Right ventricle myocardium (tissue), 1 donor: ENCODE measurements around a stretch of chr14.

DNA sequence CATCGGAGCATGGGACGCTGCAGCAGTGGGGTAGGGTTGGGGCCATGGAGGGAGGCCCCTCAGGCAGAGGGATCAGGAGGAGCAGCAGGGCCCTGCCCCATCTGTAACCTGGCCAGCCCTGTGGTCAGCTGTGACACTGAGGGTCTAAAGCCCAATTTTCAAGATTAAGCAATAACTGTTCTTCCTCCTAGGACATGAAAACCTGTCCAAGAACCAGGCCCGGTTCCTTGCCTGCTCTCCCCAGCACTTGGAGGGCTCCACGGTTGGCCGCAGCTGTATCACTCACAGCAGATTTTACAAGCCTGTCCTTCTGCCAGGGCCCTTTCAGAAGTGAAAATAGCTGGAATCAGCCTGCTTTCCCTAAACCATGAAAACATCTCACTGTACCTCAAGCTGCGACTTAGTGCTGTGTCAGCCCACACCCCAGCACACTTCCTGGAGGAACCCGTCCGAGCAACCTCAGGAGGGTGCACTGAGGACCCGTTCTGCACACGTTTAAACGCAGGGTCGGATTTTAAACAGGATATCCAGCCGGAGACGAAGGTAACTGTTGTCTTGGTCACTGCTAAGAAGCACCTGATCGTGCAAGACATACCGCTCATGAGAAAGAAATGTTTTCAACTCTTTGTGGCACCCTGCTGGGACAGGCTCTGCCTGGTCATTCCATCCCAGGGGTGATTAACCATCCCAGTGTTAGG lies 402.1 kb upstream of the PPP2R5C start:
- PRO-cap, 2 experiments, result peak in 1 of 2 experiments; most common plus-strand start position 429 of the sequence (in 1)

DNA sequence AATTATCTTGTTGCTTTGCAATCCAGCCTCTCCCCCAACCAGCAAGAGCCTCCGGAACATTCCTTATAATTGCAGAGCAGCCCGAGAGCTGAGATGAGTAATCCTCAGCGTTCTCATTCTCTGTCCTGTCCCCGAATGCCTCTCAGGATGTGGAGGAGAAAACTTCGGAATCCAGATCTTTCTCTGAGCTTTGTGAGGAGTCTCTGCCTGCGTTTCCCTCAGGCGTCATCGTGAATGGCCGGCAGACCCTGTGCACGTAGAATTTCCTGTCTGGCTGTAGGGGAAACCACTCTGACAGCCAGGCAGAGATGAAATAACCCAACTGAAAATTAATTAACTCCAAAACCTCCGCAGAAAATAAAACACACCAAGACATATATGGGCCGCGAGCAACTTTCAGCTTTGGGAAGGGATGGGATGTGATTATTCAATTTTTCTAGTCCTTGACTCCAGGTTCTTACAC lies 360.6 kb upstream of the PPP2R5C start:
- PRO-cap, 2 experiments, result no peak in any of the 2 experiments

- PRO-cap, 2 experiments, result no peak in any of the 2 experiments
These were observed 355.9 kb upstream of the PPP2R5C start for GRCh38 chr14:101405741-101405960.

GRCh38 chr14:101535669-101536174 lies 225.8 kb upstream of the PPP2R5C start:
- PRO-cap, 2 experiments, result no peak in any of the 2 experiments

DNA sequence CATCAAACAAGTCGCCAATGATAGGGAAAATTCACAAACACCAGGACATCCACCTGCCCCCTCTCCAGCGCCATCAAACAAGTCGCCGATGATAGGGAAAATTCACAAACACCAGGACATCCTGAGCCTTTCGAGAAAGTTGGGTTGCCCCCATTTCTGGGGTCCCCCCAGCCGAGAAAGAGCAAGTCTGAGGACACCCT lies 162.4 kb upstream of the PPP2R5C start:
- PRO-cap, 2 experiments, result no peak in any of the 2 experiments

- PRO-cap, 2 experiments, result peak in 2 of 2 experiments; most common plus-strand start chr14:101706359 (in 1); most common minus-strand start chr14:101706215 (in 1)
These were observed 55.4 kb upstream of the PPP2R5C start for GRCh38 chr14:101706025-101706641.

GRCh38 chr14:101764678-101765623 lies 3.4 kb downstream of the PPP2R5C start:
- PRO-cap, 2 experiments, result no peak in any of the 2 experiments

DNA sequence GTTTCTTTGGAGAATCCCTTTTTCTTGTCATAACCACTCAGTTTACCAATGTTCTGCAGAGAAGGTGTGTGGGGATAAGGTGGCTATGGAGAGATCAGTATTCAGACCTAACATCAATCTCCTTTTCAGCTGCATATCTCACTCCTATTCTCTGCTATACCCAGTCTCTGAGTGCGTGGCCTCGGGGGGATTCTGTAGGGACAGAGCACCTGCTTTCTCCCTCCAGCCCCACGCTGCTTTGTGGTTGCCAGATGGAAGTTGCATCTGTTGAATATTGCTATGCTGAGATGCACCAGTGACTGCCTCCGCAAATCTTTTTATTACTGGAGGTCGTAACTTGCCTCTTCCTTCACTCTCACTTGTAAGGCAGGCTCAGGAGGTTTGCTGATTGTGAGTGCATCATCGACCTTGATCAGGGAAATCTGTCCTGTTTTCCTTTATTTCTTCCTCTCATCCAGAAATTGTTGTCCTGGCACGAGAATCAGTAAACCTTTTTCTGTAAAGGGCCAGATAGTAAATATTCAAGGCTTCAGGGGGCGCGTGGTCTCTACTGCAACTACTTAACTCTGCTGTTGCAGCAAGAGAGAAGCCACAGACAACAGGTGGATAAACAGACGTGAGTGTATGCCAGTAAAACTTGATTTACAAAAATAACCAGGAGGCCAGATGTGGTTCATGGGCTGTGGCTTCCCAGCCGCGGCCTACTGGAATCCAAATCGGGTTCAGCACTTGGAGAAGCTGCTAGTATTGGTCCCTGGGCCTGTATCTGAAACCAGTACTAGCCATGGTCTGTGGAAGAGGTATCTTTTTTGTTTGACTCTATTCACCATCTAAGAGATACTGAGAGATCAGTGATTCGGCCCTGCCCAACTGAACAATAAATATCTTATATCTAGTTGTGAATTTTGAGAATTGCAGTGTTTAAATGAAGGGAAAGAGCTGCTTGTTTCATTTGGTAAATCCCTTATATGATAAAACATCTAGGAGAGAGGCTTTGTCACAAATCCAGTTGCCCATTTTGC lies 13.1 kb downstream of the PPP2R5C start:
- PRO-cap, 2 experiments, result no peak in any of the 2 experiments

- PRO-cap, 2 experiments, result no peak in any of the 2 experiments
These were observed 53.7 kb downstream of the PPP2R5C start for GRCh38 chr14:101814817-101816003.

GRCh38 chr14:101823377-101824161 lies 62.1 kb downstream of the PPP2R5C start:
- PRO-cap, 2 experiments, result no peak in any of the 2 experiments

GRCh38 chr14:101859257-101859688 lies 97.8 kb downstream of the PPP2R5C start:
- PRO-cap, 2 experiments, result no peak in any of the 2 experiments

DNA sequence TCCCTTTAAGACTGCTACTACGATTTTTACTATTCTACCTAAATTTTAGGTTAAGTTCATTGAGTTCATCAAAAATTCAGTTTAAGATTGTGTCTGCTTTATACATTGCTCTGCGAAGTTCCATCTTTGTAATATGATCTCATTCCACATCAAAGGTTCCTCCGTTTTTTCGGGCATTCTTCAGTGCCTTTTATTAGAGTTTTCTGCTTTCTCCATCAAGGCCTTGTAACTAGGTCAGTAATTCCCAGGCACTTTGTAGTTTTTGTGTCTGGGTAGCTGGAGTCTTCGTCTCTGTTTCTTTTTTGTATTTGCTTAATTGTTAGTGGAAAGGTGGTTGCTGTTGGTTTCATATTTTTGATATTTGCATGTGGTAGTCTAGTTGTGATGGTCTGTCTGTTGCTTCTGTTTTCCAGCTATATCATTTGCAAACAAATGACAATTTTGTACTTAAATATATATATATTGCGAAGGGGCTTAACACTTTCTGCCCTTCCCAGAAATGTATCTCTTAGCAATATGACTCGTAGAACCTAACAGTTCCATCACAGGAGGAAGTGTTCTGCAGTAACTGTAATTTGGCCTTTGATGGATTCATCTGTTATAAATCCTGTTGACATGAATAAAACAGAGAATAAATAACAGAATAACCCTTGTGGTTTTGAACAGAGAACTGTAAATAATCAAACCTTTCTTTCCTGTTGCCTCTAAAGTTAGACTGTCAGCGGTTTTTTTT lies 88.5 kb upstream of the DYNC1H1 start:
- PRO-cap, 2 experiments, result no peak in any of the 2 experiments

DNA sequence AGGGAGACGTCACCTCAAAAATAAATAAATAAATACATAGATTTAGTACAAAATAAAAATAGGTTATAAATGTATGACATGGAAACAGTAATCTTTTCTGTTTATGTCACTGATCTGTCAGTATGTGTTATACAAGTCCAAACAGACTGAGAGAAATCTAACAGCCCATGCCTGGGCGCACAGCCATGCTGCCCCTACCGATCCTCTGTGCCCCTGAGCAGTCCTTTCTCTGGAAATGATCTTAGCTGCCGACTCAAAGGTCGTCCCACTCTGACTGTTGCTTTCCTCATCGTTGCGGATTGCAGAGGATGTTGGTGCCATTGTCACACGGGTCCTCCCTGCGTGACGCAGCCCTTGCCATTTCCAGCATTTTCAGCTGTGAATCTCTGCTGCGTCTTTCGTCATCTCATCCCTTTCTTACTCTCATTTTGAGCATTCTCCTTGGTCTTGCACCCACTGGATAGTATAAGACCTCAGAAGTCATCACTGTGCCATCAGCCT lies 82.9 kb upstream of the DYNC1H1 start:
- PRO-cap, 2 experiments, result no peak in any of the 2 experiments

DNA sequence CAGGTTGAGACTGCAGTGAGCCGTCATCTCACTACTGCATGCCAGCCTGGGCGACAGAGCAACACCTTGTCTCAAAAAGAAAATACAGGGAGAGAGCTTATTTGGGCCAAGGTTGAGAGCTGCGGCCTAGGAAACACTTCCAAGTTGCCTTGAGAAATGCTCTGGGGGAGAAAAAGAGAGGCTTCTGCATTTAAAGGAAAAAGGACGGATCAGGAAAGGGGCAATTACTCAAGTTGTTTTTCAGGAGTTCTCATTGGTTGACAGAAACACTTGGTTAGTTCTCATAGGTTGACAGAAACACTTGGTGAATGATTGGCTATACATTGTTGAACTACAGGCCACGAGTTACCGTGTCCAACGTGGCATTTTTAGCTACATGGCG lies 34.9 kb upstream of the DYNC1H1 start:
- PRO-cap, 2 experiments, result no peak in any of the 2 experiments

- PRO-cap, 2 experiments, result peak in 2 of 2 experiments; most common plus-strand start chr14:101948368 (in 2); most common minus-strand start chr14:101948480 (in 1)
These were observed 15.9 kb upstream of the DYNC1H1 start for GRCh38 chr14:101948280-101949058.

DNA sequence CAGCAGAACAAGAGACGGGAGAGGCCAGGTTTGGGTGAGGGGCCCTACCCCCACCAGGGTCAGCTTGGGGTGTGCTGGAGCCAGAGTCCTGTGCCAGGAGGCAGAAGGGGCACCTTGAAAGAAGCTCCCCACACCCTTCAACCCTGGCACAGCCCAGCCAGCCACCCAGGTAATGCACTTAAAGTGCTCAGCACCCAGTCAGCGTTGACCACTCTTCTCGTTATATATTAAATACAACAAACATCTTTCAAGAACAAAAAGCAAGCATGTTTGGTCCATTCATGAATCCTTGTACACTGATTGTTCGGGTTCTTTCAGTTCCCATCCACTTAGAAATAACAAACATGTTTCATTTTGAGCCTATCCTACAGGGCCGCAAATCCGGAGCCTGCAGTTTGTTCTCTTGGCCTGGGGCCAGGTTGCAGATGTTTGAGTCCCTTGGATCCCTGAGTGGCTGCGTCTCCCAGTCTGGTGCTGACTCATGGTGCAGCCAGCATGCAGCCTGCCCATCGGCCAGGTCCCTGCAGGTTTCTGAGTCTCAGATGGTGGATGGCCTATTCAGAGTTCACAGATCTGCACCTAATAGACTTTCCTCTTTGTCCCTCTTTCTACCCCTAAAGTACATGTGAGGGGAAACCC lies 2.0 kb upstream of the DYNC1H1 start:
- PRO-cap, 2 experiments, result no peak in any of the 2 experiments

DNA sequence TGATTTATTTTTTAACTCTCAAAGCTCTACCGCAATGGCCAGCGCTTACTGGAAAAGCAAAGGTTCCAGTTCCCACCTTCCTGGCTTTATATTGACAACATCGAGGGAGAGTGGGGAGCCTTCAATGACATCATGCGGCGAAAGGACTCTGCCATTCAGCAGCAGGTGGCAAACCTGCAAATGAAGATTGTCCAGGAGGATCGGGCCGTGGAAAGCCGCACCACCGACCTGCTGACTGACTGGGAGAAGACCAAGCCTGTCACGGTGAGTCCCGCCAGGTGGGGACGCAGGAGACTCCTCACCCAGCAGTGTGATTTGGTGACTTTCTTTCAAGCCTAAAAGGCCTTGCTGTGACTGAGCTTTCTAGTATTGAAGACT lies 32.6 kb downstream of the DYNC1H1 start:
- PRO-cap, 2 experiments, result no peak in any of the 2 experiments

DNA sequence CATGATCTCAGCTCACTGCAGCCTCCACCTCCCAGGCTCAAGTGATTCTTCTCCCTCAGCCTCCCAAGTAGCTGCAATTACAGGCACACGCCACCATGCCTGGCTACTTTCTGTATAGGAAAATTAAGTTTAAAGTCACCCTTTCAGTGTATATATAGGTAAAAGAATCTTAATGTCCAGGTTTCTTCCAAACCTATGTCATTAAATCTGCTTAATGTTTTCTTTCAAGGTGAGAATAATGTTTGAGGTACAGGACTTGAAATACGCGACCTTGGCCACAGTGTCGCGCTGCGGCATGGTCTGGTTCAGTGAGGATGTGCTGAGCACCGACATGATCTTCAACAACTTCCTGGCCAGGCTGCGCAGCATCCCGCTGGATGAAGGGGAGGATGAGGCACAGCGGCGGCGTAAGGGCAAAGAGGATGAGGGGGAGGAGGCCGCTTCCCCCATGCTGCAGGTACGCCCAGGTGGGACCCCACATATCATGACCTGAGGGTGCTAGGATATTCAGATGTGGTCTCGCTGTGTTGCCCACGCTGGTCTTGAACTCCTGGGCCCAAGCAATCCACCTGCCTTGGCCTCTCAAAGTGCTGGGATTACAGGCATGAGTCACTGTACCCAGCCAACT lies 50.6 kb downstream of the DYNC1H1 start:
- PRO-cap, 2 experiments, result no peak in any of the 2 experiments

- PRO-cap, 2 experiments, result no peak in any of the 2 experiments
These were observed 55.6 kb downstream of the DYNC1H1 start for GRCh38 chr14:102019836-102020582.

- PRO-cap, 2 experiments, result peak in 2 of 2 experiments; most common plus-strand start chr14:102086602 (in 2)
These were observed 594 bp downstream of the HSP90AA1 start for GRCh38 chr14:102086239-102086660.